Aortic smooth muscle cell (primary cell): ENCODE results near the gene GAREM1.

GRCh38 chr18:31029427-31029850 is 13.1 kb downstream of the DSC3 start:
- RRBS: no CpG with 5 or more reads among the region's 2 CpGs

GRCh38 chr18:31157073-31157690 is 5.5 kb downstream of the DSC1 start:
- RRBS: no CpG with 5 or more reads among the region's 7 CpGs

DNA sequence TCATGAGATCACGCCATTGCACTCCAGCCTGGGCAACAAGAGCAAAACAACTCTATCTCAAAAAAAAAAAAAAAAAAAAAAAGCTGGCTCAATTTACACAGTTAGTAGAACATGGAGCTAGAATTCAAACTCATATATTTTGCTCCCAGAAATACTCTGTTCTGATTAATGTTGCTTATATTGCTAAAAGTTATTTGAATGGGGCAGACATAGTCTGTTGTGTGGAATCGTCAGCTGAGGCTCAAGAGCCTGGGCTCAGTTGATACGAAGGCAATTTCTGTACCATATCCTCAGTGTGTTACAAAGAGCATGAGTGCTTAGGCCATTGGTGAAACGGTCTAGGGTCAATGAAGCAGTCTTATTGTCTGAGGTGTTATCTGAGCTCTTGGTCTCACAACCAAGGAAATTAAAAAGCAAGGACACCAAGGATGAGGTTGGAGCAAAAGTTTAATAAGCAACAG is 40.3 kb upstream of the DSC1 start:
- RRBS: no CpG with 5 or more reads among the region's 4 CpGs

GRCh38 chr18:31229208-31229535 is 66.5 kb upstream of the DSC1 start:
- RRBS: no CpG with 5 or more reads among the region's 2 CpGs

- RRBS: no CpG with 5 or more reads among the region's 10 CpGs
Measured at GRCh38 chr18:31487423-31488151, 10.4 kb upstream of the DSG2 start.

GRCh38 chr18:32040767-32041454 is 22.3 kb downstream of the RNF125 start:
- RRBS: no CpG with 5 or more reads among the region's 4 CpGs

GRCh38 chr18:32308752-32309283 is 119.0 kb downstream of the MEP1B start:
- RRBS: no CpG with 5 or more reads among the region's 3 CpGs

DNA sequence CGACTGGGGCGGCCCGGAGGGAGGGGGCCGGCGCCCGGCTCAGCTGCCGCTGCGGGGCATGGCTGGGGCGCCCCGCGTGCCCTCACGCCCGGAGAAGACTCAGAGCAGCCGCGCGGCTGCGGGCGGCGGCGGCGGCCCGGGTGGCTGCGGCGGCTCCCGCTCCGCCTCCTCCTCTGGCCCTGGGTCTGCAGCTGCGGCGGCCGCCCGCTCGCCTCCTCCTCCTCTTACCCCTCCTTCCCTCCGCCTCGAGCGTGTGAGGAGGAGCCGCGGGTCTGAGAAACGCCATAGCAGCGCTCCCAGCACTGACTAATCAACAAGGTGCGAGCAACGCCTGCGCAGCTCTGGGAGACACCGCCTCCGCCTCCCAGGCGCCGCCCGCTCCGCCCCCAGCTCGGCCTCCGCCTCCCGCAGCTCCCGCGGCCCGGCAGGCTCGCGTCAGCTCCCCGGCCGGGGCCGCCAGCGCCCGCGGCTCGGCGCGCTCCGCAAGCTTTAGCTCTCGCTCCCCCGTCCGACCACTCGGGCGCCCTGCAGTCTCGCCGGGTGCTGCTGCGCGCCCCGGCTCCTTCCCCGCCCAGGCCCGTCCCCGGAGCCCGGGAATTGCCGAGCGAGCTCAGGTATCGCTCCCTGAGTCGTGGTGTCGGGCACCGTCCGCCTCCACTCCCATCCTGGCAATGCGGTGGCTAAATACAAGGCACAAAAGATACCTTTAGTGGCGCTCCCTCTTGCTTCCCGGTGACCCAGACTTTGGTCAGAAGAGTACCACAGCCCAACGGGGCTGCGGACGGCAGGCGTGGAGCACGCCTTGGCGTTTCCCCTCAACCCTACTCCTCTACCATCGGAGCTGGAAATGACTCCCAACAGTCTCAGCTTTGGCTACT is at the start of gene GAREM1:
Gene GAREM1 (minus strand): TSS at position 308 of the 878 bp plus-strand sequence.
- RRBS: 2% methylated on average over 36 of the region's 96 CpGs

DNA sequence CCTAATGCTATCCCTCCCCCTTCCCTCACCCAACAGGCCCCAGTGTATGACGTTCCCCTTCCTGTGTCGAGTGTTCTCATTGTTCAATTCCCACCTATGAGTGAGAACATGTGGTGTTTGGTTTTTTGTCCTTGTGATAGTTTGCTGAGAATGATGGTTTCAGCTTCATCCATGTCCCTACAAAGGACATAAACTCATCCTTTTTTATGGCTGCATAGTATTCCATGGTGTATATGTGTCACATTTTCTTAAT is 192.2 kb downstream of the CCDC178 start:
- RRBS: no CpG with 5 or more reads among the region's 2 CpGs

DNA sequence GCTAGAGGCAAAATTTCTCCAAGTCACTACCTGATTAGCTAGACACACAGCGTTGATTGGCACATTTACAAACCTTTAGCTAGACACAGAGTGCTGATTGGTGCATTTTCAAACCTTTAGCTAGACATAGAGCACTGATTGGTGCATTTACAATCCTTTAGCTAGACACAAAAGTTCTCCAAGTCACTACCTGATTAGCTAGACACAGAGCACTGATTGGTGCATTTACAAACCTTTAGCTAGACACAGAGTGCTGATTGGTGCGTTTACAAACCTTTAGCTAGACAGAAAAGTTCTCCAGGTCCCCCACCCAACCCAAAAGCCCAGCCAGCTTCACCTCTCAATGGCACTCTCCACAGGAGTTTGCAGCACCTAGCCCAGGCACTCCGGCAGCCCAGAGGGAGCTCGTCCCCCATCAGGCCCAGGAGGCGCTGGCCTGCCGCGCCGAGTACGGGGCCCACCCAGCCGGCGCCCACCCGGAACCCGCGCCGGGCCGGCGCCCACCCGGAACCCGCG is 241.8 kb downstream of the ASXL3 start:
- RRBS: no CpG with 5 or more reads among the region's 20 CpGs

GRCh38 chr18:34774312-34774511 is 64.1 kb downstream of the DTNA start:
- RRBS: no CpG with 5 or more reads among the region's 1 CpG

GRCh38 chr18:34909709-34910383 is 131.4 kb upstream of the MAPRE2 start:
- RRBS: no CpG with 5 or more reads among the region's 2 CpGs

- RRBS: no CpG with 5 or more reads among the region's 11 CpGs
Measured at GRCh38 chr18:34978745-34979605, 62.2 kb upstream of the MAPRE2 start.

- RRBS: no CpG with 5 or more reads among the region's 10 CpGs
Measured at GRCh38 chr18:35137703-35138340, 96.6 kb downstream of the MAPRE2 start.

GRCh38 chr18:35174134-35174708 is 66.6 kb upstream of the ZNF397 start:
- RRBS: no CpG with 5 or more reads among the region's 4 CpGs

DNA sequence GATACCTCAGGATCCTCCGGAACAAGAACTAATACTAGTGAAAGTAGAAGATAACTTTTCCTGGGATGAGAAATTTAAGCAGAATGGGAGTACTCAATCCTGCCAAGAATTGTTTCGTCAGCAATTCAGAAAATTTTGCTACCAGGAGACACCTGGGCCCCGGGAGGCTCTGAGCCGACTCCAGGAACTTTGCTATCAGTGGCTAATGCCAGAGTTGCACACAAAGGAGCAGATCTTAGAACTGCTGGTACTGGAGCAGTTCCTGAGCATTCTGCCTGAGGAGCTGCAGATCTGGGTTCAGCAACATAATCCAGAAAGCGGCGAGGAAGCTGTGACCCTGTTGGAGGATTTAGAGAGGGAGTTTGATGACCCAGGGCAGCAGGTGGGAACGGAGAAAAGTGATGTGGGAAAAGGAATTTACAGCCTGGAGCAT is 1.7 kb downstream of the ZNF397 start:
- RRBS: no CpG with 5 or more reads among the region's 7 CpGs

DNA sequence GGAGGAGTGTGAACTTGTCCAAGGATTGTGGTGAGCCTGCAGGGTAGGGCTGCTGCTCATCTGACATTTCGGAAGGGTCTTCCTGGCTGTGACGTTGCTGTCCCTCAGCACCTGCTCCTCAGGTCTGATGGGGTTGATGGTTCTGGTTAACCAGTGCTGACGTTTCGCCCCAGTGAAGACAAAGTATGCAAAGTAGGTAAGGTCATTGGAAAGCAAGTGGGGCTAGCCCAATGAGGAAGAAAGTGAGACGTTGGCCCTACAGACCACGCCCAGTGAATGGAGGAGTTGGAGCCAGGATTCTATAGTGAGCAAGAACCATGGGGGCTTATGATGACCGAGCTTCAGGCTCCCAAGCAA is 33.4 kb upstream of the ZNF396 start:
- RRBS: no CpG with 5 or more reads among the region's 7 CpGs

DNA sequence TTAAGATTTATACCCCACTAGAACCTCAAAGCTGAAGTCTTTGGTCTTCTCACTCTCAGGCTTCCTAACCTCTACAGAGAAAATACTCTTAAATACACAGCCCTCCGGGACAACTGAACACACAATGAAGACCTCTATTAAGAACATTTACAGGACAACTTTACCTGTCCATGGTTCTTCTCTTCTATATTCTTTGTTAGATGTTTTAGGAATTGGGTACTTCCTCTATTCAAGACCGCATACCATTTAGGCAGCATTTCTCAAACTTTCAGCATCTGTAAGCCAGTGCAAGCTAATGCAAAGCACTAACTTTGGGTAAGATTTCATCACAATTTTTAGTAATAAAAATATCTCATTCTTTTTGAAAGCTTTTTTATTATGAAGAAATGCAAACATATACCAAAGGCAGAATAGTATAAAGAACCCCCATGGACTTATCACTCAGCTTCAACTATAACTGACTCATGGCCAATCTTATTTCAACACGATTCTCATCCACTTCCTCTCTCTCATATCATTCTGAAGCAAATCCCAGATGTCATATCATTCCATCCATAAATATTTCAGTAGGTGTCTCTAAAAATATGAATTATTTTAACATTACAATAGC is 33.0 kb downstream of the INO80C start:
- RRBS: no CpG with 5 or more reads among the region's 3 CpGs

GRCh38 chr18:35470489-35470700 is 27.4 kb downstream of the INO80C start:
- RRBS: no CpG with 5 or more reads among the region's 6 CpGs

- RRBS: no CpG with 5 or more reads among the region's 12 CpGs
Measured at GRCh38 chr18:35491168-35492082, 6.3 kb downstream of the INO80C start.